ENCODE data around the gene TMEM245.

DNA sequence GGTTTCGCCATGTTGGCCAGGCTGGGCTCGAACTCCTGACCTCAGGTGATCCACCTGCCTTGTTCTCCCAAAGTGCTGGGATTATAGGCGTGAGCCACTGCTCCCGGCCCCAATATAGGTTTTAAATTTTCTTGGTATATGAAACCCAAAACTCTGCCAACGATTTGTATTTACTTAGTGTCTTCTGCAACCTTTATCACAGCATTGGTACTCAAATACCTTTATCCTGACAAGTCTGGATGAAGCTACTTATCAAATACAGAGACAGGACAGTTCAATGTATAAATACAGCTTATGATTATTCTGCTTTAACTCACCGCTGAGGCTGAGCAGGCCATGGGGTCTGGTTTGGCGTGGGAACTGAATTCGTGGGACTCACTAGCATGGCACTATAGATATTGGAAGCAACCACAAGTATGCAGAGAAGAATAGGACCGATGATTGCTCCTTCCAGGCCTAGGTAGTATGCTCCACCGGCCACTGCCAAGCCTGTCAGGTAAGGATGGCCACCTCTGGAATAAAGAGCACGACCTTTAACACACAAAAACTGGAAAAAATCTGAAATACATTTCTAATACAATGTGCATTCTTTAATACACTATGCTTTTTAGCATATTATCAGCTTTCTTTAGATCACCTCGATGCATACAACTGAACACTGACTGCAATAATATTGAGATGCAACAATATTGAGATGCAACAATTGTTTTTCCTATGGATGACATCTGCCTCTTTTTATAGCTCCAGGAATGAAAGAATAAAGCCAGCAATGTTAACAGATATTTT lies 19.9 kb upstream of the CTNNAL1 start:
- RRBS: no CpG with 5 or more reads among the region's 12 CpGs

GRCh38 chr9:109042228-109042895 lies 29.1 kb upstream of the CTNNAL1 start:
- RRBS: no CpG with 5 or more reads among the region's 3 CpGs

GRCh38 chr9:109059839-109060703 lies 46.8 kb upstream of the CTNNAL1 start:
- RRBS: no CpG with 5 or more reads among the region's 8 CpGs

GRCh38 chr9:109073235-109073577 lies 46.5 kb downstream of the TMEM245 start:
- RRBS: no CpG with 5 or more reads among the region's 1 CpG

DNA sequence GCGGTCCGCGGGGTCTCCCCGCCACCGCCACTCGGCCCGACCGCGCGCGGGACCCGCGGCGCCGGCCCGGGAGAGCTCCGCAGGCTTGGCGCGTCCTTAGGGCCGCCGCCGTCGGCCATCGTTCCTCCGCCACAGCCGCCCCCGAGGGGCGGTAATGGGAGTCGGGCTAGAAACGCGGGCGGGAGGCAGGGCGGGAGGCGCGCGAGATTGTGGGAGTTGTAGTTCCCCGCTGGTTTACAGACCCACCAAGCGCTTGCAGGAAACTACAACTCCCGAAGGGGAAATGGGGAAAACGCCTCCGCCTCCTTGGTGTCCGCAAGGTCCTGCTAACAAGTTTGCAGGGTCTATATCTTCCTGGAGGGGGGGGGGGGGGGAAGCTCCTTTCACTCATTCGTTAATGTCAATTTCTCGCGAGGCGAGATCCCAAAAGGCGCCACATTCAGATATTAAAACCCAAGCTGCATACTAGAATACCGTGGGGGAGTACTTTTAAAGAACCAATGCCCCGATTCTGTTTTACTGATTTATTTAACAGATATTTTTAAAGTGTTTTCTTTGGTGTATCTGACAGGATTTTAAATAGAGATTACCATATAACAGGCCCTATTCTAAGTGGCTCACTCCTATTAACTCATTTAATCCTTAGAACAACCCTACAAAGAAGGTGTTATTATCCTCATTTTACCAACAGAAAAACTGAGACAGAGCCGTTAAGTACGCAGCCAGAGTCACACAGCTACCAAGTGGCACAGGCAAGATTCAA lies at the start of gene TMEM245:
TMEM245 (minus strand) TSS at position 153 of the 763 bp plus-strand sequence.
- RRBS: no CpG with 5 or more reads among the region's 51 CpGs

- RRBS: no CpG with 5 or more reads among the region's 9 CpGs
Measured at GRCh38 chr9:109418573-109419431, 79.3 kb downstream of the PTPN3 start.

DNA sequence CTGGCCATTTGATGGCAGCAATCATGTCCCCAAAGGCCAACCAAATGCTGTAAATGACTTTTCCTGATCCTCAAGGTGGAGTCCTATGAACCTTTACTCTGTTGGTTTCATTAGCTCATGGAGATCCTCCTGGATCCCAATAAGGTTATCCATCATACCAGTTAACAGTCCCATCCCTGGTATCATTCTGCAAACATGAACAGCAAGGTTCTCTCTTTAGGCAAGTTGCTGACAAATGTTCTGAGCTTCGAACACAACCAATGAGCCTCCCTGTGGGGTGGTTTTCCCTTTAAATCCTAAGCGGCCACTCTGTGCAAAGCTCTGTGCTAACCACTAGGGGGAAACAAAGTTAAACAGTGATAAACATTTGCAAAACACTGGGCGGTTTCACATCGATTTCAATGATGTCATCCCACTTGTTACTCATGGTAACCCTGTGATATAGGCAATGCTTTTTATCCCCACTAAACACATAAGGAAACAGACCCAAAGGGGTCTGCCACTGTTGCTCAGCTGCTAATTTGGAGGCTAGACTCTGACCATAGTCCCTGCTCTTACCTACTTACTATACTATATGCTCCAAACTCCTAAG lies 57.4 kb downstream of the PTPN3 start:
- RRBS: no CpG with 5 or more reads among the region's 4 CpGs

DNA sequence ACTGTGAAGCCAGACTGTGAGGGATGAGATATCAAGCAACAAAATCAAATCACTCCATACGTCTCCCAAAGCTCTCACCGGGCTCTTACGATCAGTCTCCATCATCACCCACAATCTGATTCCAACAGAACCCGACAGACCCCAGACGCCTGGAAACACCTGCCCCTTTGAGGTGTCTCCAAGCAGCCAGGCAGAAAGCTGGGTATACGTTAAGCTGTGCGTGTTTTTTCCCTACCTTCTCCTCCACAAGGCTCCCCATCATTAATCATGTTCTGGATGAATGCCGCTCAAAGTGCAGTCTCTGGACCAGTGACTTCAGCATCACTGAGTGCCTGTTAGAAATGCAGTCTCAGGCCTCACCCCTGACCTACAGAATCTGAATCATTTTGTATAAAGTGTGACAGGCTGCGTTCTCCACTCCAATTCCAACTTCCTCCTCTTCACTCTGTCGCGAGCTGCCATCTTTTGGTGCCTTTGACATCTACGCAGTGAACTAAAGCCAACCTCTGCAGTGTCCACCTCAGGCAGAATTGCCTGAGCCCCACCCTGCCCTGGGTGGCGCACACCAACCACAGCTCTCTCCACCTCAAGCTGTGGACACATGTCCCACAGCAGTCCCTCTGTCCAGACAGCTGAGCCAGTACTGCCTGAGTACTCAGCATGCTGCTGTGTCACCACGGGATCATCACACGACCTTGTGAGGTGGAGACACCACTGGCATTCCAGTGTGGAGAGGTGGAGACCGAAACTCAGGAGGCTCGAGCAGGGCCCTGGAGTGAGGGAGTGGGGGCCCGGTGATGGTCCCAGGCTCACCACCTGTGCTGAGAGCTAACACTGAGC lies 14.3 kb downstream of the PTPN3 start:
- RRBS: no CpG with 5 or more reads among the region's 18 CpGs

DNA sequence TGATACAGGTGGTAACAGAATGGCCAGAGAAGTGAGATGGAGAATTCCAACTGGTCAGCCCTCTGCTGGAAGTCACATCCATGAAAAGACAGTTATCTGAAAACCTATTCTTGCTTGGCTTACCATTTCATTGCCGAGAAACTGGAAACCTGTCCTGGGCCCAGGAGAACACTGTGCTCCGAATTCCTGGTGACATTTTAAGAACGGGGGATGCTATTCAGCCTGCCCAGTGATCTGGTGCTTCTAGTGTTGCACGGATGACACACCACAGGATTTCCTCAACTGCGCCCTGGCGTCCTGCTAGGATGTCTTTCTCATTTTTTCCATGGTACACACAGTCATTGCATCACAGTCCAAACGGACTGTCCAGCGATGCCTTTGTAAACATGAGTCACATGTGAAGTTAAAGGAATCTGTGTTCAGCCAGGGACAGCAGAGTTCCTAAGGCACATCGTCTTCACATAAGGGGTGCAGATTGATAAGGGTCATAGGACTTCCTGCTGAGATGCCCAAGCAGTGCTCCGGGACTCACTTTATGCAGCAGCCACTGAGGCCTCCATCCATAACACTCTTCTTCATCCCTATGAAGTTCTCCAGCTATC lies 9.2 kb upstream of the PTPN3 start:
- RRBS: no CpG with 5 or more reads among the region's 10 CpGs

DNA sequence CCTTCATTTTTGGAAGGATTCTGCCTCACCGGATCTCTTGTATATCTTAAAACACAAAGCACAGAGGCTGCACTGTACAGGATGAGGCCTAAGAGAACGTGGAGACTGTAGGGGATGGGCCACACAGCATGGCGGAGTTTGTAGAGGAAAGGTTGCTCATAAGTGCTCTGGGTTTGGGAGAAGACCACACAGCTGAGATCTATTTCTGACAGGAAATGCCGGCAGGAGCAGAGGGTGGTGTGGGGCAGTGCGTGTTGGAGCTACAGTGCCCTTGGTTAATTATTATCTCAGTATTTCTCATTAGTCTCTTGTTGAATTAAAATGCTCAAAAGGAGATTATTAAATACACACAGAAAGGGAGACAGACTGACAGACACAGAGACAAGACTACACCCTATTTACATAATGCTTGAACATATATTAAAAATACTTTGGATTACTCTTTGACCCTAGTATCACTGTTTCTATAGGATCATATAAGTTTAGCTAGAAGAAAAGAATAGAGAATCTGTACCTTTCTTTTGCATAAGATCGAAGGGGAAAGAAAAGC lies 9.6 kb downstream of the PALM2AKAP2 start:
- RRBS: no CpG with 5 or more reads among the region's 6 CpGs

DNA sequence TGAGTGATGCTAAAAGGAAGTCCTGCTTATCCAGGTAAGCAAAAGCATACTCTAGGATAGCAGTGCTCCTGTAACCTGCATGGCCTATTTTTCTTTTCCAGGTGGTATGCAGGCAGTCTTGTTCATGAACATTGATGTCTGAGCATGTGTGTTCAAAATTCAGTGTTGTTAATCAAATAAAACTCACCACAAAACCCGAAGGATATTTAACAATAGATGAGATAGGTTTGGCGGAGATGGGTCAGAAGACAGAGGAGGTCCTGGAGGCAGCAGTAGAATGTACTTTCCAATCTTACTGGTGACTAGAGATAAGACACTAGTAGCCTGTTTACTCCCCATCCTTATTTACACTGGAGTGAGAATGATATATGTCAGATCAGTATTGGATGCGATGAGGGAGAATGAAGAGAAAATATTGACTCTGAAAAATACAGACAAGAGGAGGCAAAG lies 10.9 kb downstream of the PALM2AKAP2 start:
- RRBS: no CpG with 5 or more reads among the region's 3 CpGs

DNA sequence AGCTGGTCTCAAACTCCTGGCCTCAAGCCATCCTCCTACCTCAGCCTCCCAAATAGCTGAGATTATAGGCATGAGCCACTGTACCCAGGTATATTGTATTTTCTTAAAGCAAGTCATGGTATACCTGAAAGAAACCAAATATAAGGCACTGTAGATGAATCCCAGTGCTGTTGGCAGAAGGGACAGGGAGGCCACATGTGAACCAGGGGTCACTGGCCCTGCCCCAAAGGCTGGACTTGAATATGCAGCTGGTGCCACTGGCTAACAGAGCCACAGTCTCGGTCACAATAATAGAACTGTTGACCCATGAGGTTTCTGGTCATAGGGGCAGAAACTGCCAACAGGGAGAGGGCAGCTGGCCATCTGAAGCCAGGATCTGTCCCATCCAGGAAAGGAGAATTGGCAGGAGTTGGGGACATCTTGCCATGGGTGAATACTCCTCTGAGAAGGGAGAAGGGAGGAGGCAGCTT lies 31.8 kb downstream of the PALM2AKAP2 start:
- RRBS: no CpG with 5 or more reads among the region's 1 CpG

DNA sequence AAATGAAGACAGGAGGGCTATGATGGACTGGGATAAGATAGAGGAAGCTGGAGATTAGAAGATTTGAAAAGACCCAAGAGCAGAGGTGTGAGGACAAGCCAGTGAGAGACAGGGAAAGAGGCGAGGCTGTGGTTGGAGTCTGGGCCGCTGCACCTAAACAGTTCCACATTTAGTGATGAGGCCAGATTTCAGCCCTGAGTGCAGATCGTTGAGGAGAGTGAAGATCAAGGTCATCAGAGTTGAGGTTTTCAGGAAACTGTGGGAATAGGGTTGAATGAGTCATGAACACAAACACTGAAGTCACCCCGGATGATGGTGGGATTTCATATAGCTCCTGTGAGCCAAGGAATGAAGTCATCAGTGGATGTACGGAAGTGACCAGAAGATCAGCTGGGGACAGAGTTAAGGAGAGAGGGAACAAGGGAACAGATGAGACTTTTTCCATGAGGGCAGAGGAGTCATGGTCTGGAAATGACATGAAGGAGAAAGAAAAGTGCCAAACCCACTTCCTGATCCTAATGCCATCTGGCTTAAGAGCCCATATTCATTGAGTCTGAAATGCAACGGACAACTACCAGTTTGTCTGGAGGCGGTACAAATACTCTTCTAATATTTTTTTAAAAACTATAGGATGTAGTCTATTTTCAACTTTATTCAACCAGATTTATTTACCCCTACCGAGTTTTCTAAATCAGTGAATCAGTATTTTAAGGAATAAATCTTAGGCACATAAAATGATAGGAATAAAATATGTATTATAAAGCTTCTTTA lies 36.5 kb downstream of the PALM2AKAP2 start:
- RRBS: no CpG with 5 or more reads among the region's 8 CpGs

- RRBS: no CpG with 5 or more reads among the region's 7 CpGs
Measured at GRCh38 chr9:109856501-109857395, 76.8 kb downstream of the PALM2AKAP2 start.

DNA sequence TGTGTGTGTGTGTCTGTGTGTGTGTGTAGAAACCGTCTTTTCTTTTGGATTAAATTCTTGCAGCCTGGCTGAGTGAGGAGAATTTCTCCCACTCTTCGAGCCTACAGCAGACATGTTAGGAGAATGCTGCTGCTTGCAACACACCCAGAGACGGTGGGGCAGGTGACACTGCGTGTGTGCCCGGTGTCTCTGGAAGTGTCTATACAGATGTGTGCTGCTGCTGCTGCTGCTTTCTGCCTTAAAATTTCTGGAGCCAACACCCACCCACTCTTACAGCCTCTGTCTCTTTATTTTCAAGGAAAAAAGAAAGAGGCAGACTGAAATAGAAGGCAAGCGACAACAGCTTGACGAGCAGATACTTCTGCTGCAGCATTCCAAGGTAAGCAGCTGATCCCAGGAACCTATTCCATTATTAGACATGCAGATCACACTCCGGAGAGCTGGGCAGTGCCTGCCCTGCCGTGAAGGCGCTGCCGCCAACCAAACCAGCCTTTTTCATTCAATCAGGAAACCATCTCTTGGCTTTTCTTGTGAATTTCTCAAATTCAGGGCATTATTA lies 87.3 kb downstream of the PALM2AKAP2 start:
- RRBS: no CpG with 5 or more reads among the region's 11 CpGs

DNA sequence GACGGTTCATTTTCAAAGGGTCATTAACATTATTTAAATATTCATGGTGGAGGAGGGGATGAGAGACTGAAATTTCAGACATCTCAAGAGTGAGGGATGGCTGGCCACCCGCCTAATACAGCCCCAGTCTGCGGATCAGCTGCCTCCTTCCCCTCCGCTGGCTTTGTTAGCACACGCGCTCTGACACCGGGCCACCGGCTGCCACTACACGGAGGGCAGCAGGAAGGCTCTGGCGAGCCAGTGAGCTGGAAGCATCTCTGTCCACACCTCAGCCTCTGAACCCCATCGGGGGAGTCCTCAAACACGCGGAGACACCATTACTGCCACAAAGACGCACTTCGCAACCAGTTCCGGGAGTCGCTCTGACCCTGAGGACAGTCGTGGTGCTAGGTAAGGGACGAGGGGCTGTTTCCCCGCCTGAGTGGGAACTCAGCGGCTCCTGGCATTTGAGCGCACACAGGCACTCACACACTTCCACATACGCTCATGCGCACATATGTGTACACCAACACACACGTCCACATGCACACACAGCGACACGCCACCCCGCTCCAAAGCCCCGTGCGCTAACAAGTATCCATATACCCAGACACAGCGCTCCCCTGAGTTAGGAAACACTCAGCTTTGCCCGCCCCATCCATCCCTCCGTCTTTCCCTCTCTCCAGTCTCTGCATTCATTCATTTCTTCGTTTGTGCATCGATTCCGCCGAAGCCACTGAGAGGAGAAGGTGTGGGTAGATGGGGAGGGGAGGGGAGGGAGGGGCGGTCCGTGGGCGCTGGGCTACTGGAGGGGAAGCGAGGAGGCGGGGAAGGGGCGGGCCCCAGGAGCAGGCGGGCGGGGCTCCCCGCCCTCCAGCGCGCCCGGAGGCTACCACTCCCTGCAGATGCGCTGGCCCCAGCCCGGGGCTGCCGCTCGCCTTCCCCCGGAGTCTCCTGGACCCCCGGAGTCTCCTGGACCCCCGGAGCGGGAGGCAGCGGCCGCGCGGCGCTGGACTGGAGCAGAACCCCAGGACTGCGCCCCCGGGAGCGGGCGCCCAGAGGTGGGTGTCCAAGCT lies 159.8 kb downstream of the C9orf152 start:
- RRBS: 2% methylated on average over 11 of the region's 66 CpGs

DNA sequence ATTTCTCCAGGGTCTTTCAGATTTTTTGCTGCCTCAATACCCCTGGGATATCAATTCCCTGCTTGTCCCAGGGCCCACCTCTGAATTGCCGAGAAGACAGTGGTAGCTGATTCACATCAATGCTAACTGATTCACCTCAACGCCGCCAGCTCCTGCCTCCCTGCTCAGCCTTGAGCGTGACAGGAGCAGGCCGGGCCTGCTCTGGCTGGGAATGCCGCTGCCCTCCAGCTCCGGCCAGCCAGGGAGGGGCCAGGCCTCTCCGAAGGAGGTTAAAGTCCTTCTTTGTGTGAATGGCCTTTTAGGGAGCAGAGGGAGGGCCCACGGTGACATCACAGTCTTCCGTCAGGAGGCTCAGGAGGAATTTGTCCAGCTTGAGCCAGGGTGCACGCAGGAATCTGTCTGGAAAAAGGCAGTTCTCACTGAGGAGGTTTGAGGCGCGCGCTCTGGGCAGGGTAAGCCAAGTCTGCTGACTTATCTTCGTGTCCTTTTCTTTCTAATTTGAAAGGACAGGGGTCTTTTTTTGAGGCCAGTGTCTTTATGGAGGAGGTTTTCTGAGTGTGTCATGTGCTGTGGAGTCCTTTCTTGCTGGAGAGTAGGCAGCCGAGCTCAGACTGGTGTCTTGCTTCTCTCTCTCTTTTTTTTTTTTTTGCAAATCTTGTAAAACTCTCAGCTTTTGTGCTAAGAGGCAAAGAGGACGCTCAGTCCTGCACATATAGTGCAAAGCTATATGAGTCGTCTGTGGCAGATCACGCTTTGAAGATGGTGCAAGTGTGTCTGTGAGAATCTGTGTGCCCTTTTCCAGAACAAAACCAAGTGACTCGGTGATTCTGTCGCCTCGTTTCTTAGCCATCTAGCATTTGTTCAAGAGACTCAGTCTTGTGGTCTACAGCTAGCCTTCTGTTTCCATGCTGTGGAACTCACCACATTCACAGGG lies 82.5 kb downstream of the C9orf152 start:
- RRBS: 1% methylated on average over 3 of the region's 22 CpGs

DNA sequence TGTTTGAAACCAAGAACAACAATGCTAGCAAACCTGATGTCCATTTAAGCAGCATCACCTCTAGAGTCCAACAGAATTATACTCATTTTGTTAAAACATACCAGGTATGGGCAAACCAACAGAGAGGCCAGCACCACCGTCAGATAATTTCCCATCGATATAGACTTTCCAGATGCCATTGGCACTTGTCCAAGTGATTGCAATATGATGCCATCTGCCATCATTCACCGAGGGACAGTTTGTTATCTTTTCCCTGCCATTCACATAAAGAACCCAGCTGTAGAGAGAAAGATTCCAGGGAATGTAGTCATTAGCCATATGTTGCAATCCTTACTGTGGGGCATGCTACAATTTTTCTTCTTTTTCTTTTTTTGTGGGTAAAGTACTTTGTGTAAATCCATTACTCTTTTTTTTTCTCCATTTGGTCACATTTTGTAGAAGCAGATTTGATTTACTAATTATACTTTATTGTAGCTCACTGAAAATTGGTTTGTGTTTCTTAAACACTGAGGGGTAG lies 105.8 kb upstream of the TXNDC8 start:
- RRBS: no CpG with 5 or more reads among the region's 3 CpGs

DNA sequence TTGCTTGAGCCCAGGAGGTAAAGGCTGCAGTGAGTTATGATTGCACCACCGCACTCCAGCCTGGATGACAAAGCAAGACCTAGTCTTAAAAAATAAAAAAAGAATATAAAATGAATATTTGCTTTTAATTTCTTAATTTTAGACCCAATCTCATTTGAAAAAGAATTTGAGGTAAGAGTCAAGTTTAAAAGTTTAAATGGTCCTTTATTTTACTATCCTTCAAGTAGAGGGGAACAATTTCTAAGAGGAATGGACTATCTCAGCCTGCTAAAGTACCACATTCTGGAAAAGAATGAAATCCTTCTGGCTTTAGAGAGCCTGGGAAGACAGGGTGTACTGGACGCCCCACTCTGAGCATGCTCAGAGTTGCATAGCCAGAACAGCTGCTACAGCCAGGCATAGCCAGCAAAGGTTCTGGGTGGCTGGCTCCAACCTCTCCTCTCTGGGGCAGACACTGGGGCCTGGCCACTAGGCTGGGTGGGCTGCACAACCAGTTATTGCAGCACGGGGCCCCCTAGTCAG lies 143.3 kb downstream of the LPAR1 start:
- RRBS: no CpG with 5 or more reads among the region's 3 CpGs

GRCh38 chr9:110909130-110909523 lies 129.1 kb downstream of the LPAR1 start:
- RRBS: no CpG with 5 or more reads among the region's 3 CpGs

Data from amniotic epithelial cell (primary cell).